Renal cortical epithelial cell (primary cell): Measurements from ENCODE around the genes NIPSNAP2, PSPH, CHCHD2 and ZNF736.

GRCh38 chr7:55086314-55086992 lies 67.6 kb downstream of the EGFR start:
- RRBS = no CpG with 5 or more reads among the region's 14 CpGs

- RRBS = no CpG with 5 or more reads among the region's 14 CpGs
Measured at GRCh38 chr7:55146407-55146772, 127.6 kb downstream of the EGFR start.

- RRBS = no CpG with 5 or more reads among the region's 8 CpGs
Measured at GRCh38 chr7:55188015-55188541, 169.3 kb downstream of the EGFR start.

DNA sequence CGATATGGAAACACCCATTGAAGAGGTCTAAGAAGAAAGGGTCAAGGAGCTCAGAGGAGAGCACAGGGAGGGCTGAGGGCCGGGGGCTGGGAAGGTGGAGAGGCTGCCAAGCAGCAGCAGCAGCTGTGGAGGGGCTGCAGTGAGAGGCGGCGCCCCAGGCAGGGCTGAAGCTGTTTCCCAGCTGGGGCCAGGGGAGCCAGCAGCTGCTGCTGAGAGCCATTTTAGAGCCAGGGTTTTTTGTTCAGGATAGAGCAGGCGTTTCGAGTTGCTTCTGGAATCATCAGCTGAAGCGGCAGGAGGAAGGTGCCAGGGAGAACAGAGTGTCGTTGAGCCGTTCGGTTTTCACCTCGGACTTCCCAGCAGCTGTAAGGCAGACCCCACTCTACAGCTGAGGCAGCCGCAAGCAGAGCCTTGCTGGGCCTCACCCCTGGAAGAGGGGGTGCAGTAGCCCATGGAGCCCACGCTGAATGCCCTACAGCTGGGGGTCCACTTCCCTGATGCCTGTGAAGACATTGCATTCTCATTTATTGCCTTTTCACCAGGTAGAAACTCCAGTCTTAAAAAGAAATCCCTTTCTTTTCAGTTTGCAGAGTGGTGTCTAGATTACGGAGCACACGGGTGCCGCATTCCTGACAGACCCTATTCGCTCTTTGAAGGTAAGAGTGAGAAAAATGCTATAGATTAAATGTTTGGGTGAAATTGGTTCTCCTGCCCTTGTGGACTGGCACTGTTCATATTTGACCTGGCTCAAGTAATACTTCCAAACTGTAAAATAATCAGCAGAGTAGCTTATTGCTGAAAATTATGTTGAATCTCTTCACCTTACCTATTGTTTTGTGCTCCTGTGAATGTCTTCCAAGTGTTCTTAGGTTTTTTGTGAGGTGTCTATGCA lies 62.9 kb downstream of the LANCL2 start:
- RRBS = no CpG with 5 or more reads among the region's 17 CpGs

DNA sequence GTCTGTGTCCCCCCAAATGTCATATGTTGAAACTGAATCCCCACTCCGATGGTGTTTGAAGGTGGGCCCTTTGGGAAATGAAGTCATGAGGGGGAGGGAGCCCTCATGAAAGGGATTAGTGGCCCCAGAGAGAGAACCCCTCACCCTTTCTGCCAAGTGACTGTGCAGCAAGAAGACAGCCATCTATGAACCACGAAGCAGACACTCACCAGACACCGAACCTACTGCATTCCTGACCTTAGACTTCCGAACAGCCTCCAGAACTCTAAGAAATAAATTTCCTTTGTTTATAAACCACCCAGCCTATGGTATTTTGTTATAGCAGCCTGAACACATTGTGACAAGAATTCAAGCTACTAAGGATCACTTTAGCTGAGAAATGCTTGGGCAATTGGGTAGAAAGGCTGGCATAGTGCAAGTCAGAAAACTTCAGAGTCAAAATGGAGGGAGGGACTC lies 100.8 kb downstream of the LANCL2 start:
- RRBS = no CpG with 5 or more reads among the region's 4 CpGs

GRCh38 chr7:55488425-55488706 lies 83.9 kb downstream of the VOPP1 start:
- RRBS = no CpG with 5 or more reads among the region's 4 CpGs

GRCh38 chr7:55515440-55516441 lies 56.6 kb downstream of the VOPP1 start:
- RRBS = no CpG with 5 or more reads among the region's 14 CpGs

DNA sequence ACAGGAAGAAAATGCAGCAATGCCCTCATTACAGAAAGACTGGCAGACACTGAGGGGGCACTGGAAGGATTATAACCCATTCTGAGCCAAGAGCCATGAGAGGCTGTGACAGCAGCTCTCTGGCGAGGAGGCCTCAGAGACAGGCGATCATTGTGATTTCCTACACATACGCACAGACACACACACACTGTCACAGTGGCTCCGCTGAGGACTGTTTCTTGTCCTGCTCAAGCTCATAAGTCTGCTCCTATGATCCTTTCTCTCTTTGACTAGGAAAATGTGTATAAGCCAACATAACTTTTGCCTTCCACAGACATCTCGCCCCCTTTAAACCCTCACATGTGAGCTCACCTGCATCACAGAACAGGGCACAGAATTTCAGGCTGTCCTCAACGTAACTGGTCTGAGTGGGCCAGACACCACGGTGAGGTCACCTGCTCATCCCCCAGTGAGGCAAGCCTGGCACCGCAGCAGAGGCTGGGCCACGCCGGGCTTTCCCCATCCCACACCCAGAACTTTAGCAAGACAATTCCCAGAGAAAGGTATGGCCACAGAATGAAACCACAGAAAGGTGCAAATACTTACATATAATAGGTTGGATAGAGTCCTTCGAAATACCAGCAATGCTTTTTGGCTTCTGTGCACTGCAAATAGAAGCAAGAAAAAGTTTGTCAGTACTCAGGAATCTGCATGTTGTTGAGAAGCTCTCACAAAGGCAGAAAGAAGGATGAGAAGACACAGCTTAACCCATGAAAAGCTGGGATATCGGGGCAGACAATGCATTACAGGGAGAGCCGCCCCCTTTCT lies 51.6 kb downstream of the VOPP1 start:
- RRBS = no CpG with 5 or more reads among the region's 13 CpGs

DNA sequence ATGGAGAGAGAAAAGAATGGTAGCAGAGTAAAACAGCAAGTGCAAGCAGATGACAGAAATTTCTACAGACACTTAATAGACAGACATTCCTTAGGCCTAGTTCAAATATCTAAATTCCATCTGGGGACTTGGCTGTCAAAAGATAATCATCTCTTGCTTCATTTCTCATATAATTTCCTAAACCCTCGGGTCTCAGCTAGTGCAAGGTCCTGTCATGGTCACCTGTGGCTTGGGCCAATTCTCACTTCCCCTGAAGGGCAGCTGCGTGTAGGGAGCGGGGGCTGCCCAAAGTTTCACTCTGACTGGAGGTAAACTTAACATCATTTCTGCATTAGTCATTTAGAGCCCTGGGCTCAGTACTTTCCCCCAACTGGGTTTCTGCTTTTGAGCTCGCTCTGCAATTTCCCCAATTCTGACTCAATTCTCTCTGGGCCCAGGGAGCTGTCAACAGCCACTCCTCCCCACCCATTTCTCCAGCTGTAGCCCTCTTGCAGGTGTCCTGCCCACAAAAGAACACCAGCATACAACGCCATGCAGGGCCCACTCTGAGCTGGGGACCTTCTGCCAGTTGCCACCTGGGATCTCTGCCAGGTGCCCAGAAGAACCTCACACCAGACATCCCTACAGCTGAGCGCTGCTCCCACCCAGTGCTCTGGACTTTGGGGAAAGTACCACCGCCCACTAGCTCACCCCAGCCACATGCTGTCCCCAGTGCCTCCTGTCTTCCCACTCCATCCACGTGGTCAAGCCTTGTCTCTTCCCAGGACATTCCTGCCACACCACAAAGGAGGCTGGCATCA lies 38.0 kb downstream of the VOPP1 start:
- RRBS = no CpG with 5 or more reads among the region's 8 CpGs

- RRBS = no CpG with 5 or more reads among the region's 15 CpGs
Measured at GRCh38 chr7:55552209-55553545, 19.6 kb downstream of the VOPP1 start.

- RRBS = no CpG with 5 or more reads among the region's 6 CpGs
Measured at GRCh38 chr7:55555887-55556659, 16.2 kb downstream of the VOPP1 start.

DNA sequence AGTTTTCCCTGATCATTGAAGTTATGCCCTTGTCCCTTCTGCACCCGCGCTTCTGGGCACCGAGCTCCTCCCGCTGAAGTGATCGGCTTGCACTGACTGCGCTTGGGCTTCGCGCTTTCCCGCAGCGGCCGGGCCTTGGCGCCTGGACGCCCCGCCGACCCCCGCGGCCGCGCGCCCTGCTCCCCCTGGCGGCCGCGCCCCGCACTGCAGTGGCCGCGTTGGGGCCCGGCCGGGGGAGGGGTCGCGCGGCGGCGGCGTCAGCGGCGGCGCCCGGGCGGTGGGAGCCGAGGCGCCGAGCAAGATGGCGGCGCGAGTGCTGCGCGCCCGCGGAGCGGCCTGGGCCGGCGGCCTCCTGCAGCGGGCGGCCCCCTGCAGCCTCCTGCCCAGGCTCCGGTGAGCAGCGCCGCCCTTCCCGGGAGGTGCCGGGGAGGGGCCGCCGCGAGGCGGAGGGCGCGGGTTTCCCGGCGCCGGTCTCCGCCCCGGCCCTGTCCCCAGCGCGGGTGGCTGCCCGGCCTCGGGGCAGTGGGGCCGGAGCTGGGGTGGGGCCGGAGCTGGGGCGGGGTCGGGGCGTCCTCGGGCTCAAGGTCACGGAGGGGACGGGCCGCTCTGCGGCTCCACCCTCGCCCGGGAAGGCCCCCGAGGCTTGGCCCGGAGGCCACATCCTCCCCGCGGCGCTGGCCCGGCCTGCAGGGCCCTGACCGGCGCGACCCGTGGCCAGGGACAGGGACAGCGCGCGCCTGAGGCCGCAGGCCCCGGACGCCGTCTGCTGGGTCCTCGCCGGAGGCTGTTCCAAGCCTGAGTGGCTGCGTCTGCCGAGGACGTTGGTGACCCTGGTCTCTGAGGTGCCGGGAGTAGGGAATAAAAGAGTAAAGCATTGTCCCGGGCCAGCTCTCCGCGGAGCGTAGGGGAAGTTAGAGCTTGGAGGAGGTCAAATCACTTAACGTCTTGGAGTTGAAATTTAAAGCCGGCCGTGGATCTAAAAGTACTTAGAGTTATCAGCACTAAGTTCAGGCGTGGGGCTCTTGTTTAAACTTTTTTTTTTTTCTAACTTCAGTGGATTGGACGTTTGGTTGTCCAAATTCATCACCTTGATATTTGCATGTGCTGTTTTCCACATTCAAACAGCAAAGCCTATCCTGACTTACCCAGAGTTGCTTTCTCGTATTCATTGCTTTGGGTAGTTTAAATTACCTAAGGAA lies at the start of gene NIPSNAP2:
TSS of gene NIPSNAP2 (plus strand) at position 277 of the 1,199 bp plus-strand sequence.
- RRBS = 1% methylated on average over 72 of the region's 119 CpGs

GRCh38 chr7:56050899-56051632 lies at the start of gene PSPH:
PSPH (minus strand) TSS chr7:56051444.
- RRBS = 1% methylated on average over 13 of the region's 43 CpGs

DNA sequence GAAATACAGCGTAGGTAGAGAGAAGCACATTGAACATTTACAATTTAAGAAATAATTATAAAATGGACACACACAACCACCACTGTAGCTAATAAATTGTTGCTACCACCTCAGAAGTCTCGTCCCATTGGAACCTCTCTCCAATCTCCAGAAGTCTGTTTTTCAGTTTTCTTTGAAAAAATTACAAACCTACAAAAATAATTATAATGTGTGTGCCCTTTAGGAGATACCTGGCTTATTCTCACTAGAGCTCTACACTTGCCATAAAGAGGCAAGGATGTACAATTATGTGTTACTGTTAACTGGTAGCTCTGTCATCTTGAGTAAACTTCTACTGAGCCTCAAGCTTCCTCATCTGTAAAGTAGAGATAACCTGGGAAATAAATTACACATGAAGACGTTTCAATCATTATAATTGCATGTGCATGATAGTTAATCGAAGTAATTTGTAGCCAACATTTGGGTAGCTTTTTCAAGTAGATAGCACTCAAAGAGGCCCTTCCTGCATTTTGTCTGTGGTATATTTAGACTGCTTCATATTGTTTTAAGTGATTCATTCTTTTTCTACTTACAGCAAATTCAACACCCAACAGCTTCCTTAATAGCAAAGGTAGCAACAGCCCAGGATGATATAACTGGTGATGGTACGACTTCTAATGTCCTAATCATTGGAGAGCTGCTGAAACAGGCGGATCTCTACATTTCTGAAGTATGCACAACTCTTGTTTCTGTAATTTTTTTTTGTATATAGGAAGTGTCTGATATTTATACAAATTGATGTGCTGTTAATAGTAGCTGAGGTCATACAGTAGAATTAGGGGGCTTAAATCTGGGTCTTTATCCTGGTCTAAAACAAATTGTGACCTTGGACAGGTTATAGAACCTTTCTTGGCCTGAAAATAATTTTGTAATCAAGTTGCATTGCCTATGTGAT lies 2.5 kb downstream of the CCT6A start:
- RRBS = no CpG with 5 or more reads among the region's 6 CpGs

DNA sequence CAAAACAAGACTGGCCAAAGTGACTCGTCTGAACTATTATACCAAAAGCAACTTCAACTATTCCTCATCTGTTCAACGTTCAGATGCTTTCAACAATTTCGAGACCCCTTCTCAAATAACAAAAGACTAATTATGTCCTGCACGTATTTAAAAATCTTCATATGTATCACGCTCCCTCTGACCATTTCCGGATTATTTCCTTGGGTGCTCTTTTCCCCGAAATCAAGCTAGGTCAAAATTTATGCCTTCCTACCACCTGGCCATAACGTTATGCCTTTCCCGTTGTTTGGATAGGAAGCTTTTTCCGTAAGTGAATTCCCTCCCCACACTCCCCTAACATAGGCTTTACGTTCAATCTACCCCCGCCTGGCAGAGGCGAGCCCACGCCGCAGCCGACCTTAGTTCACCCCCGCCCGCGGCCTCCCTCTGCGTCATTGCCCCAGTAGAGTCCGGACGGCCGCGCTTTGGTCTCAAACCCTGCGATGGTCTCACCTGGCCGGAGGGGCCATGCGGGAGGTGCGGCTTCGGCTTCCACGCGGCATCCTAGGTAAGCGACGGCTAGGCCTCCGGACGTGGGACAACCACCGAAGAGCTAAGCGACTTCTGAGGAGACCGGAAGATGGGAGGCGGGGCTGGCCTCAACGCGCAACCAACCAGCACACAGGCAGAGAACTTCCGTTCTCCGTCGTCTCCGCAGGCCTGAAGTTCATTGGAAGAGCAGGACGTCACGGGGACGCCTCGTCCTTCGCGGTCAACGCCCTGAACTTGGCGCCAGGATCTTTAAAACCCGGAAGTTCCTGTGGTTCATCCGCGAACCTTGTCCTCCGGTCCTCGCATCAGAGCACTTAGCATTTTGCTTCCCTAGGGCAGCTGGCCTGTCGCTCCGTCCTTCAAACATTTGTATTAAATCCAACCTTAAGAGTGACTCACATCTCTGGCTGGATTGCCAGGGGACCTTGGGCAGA lies at the start of gene CHCHD2:
TSS of gene CHCHD2 (minus strand) at position 605 of the 965 bp plus-strand sequence.
- RRBS = under 1% methylated on average over 6 of the region's 60 CpGs

DNA sequence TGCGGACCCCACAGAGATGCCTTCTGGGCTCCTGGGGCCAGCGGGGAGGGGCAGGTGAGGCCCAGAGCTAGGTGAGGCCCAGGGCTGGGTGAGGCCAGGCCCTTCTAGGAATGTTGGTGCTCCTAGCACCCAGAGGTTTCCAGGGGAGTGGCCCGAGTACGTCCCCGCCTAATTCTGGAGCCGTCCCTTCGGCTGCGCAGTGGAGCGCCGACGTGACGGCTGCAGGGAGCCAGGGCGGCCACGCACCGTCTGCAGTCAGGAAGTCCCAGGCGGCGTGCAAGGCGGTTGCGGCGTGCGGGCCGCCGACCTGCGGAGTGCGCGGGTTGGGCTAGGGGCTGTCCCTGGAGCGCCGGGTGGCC lies 58.3 kb upstream of the NUPR2 start:
- RRBS = no CpG with 5 or more reads among the region's 28 CpGs

GRCh38 chr7:57417500-57417708 lies 32.6 kb upstream of the ZNF716 start:
- RRBS = no CpG with 5 or more reads among the region's 5 CpGs

DNA sequence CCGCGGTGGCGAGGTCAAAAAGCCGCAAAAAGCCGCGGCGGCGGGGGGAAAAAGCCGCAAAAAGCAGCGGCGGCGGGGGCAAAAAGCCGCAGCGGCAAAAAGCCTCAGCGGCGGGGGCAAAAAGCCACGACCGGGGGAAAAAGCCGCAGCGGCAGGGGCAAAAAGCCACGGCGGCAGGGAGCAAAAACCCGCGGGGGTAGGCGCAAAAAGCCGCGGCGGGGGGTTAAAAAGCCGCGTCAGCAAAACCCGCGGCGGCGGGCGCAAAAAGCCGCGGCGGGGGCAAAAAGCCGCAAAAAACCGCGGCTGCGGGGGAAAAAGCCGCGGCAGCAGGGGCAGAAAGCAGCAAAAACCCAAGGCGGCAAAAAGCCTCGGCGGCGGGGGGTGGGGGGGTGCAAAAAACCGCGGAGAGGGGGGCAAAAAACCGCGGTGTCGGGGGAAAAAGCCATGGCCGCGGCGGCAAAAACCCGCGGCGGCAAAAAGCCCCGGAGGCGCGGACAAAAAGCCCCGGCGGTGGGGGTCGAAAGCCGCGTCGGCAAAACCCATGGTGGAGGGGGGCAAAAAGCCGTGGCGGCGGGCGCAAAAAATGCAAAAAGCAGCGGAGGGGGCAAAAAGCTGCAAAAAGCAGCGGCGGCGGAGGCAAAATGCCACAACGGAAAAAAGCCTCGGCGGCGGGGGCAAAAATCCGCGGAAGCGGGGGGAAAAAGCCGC lies 418.6 kb downstream of the ZNF716 start:
- RRBS = no CpG with 5 or more reads among the region's 84 CpGs

DNA sequence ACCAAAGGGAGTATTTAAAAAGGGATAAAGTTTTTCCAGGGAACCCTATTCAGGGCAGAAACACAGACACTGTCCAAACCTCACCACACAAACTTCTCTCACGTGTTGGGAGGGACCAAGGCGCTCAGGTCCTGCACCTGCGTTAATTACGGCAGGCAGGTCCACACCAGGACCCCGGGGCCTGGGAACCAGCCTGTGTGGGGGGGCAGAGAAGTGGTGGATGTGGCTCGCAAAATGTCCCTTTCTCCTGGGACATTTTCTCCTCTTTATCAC lies 73.5 kb upstream of the ZNF722 start:
- RRBS = no CpG with 5 or more reads among the region's 6 CpGs

DNA sequence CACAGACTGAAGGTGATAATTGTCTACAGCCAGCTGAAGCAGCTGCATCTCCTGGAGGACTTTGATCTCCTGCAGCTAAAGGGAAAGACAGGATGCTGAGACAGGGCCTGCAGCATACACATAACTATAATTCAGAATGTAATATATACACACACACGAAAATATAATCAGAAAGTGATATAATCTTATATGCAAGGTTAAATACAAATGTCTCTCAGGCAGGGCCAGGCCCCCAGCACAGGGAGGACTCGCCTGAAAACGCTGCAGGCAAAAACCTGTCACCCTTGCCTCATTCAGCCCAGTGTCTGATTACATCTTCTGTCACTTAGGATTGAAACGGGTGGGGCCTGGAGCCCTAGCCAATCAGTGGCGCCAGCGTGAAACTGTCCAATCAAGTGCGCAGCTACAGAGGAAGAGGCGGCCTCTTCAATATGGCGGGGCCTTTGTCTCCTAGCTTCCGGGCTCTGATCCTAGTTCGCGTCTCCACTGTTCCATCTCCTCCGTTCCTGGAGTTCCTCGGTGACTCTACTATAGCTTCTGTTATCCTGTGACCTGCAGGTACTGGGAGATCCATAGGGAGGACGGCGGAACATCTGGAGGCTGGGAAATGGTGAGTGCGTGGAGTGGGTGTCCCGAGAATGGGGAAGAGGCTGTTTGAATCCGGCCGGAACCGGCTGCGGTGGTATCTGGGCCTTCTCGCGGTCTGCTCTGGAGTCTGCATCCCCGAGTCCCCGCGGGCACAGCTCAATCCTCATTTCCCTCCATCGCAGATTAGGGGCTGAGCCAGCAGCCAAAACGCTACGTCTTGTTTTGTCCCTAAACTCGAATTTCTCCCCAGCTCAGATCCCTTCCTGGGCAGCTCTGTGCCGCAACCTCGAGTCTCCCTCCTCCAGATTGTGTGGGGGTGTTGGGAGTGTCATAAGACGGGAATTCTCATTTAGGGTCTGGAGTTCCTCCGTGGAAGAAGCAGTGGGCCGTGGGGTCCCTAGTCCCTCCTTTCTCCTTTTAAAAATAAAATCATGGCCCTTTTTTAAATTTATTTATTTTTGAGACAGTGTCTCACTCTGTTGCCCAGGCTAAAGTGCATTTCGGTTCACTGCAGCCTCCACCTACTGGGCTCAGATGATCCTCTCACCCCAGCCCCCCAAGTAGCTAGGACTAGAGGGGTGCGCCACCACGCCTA lies at the start of gene ZNF736:
TSS of gene ZNF736 (plus strand) at position 418 of the 1,183 bp plus-strand sequence.
- RRBS = no CpG with 5 or more reads among the region's 39 CpGs